Measurements from ENCODE around the genes ANKS6, NR4A3 and MSANTD3.

- RRBS = 26% methylated on average over 52 of the region's 83 CpGs
Observed at GRCh38 chr9:97854307-97854826, 1.3 kb downstream of the FOXE1 start.

GRCh38 chr9:97918366-97919071, 3.8 kb downstream of the TRMO start:
- RRBS = no CpG with 5 or more reads among the region's 6 CpGs

DNA sequence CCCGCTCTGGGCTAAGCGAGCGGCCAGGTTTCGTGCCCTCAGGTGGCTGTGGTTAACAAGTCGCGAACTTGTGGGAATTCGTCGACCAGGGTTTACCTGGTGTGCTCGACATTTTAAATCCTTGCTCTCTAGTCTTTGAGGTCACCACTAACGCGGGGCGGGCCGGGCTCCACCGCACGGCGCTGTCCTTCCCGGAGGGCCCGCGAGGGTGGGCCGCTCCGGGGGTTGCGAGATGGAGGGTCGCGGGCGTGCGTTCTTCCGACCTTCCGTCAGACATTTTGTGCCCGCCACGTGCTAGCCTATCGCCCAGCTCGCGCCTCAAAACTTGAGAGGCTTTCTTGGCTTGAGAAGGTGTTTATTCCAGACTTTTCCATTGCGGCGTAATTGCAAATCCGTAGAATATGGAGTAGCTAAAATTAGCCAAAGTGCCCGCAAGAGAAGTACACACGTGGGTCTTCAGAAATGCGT, 2.1 kb downstream of the ANP32B start:
- RRBS = no CpG with 5 or more reads among the region's 39 CpGs

DNA sequence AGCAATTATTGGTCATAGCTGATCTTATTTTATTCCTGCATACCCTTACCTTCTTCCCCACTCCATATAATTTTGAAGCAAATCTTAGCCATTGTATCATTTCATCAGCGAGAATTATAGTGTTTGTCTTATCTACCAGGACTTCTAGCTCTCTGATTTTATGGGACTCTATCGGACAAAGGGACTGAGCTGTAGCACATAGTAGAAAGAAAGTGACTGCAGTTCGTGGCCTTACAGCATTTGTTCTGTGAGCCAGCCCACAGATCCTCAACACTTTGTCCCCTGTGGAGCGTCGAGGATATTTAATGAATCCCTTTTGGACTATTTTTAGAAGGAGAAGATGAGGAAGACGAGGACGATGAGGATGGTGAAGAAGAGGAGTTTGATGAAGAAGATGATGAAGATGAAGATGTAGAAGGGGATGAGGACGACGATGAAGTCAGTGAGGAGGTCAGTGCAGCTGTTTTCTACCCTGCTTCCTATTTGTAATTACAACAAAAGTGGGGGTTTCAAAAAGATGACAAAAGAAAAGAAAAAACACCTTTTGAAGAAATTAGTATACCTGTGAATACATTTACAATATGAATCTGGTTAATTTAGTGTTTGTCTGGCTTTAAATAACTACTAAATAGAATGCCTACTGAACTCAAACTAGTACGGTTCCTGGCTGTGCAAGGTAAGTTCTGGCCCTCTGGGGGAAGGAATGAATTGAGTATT, 28.0 kb downstream of the ANP32B start:
- RRBS = no CpG with 5 or more reads among the region's 10 CpGs

- RRBS = 88% methylated on average over 18 of the region's 97 CpGs
Observed at GRCh38 chr9:98087155-98088343, 31.0 kb downstream of the NANS start.

DNA sequence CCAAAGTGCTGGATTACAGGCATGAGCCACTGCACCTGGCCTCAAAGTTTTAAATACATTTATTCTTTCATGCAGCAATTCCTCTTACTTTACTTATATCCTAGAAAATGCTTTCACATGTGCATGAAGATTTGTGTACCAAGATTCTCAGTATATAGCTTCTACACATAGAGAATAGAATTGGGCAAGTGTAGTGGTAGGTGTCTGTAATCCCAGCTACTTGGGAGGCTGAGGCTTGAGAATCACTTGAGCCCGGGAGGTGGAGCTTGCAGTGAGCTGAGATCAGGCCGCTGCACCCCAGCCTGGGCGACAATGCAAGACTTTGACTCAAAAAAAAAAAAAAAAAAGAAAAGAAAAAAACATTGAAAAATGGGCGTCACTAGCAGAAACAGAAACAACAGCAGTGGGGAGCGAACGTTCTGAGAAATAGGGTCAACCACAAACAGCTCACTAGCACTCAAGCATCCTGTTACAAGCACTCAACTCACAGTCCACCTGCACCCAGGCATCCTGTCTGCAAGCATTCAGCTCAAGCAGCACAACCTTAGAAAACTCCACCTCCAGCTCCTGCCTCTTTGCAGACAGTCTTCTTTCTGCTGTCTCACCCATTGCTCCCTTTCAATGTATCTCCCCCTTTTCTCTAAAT, 17.2 kb downstream of the TRIM14 start:
- RRBS = no CpG with 5 or more reads among the region's 6 CpGs

GRCh38 chr9:98176567-98177002, 15.9 kb downstream of the CORO2A start:
- RRBS = no CpG with 5 or more reads among the region's 4 CpGs

DNA sequence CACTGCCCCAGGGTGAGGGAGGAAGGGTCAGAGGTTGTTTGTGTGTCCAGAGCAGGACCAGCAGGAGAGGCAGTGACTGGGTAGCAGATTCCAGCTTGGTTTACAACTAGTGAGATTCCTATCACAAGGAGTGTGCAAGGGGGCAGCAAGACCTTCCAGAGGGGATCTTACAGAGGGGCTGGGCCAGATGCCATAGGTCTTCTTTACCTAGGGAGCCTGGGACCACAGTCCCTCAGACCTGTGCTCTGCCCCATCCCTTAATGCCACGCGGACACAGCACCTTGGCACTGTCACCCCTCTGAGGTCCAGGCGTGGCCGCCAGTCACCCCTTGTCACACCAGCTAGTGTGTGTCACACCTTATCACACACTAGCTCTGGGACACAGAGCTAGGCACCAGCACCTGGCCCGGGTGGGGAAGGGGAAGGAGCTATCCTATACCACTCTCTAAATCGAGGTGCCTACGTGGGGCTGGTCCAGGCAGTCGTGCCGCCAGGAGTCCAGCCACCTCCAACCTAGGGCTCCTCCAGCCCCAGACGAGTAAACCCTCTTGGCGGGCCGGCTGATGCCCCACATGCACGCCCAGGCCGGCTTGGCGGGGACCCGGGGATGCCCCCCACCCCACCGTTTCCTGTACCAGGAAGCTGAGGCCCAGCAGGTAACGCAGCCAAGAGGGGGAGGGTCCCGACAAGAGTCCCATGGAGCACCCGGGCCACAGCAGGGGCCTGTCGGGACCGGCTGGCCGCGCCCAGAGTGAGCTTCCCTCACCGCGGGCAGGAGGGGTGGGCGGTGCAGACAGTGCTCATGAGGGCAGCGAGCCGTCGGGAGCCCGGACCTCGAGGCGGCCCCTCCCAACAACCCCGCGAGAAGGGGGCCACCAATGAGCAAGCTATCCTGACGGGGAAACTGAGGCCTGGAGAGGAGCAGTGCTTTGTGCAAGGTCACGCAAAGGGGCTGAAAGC, 687 bp downstream of the CORO2A start:
- RRBS = 11% methylated on average over 12 of the region's 37 CpGs

- RRBS = no CpG with 5 or more reads among the region's 7 CpGs
Observed at GRCh38 chr9:98243733-98244303, 11.6 kb downstream of the TBC1D2 start.

GRCh38 chr9:98795981-98797261, at the start of gene ANKS6:
Gene ANKS6, minus strand, starts transcription at chr9:98796555.
- RRBS = 2% methylated on average over 53 of the region's 139 CpGs

- RRBS = no CpG with 5 or more reads among the region's 9 CpGs
Observed at GRCh38 chr9:99071169-99071916, 33.6 kb upstream of the TGFBR1 start.

GRCh38 chr9:99360048-99360530, 138.0 kb downstream of the SEC61B start:
- RRBS = no CpG with 5 or more reads among the region's 3 CpGs

DNA sequence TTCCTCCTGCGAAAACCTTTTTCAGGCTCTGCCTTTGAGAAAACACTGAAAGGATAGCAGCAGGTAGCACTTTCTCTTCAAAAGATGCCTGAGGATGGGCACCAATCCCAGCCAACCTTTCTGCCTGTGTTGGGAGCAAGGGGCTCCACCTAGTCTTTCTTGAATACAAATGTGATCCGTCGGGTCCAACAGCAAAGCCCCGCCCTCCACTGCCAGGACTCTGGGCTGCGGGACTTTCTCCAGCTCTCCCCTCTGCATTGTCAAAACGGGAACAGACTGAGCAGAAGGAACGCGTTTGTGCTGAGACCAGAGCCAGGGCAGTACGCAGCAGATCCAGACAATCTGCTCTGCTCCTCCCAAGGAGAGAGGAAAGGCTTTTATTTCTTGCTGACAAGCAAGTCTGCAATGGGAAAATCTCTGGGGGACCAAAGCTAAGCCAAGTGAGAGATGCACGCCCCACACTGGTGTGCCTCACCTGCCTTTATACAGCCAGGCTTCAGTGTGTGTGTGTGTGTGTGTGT, 139.8 kb downstream of the SEC61B start:
- RRBS = no CpG with 5 or more reads among the region's 10 CpGs

- RRBS = no CpG with 5 or more reads among the region's 1 CpG
Observed at GRCh38 chr9:99590767-99591402, 230.8 kb upstream of the NR4A3 start.

DNA sequence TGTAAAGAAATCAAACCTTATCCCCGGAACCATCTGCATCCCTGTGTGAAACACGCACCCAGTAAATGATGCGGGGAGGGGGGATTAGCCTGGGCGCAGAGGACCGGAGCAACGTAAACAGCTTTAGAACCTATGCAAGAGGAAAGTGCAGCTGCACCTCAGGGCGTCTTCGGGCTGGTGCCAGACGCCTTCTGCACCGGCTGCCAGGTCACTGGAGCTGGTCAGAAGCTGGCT, 593 bp upstream of the NR4A3 start:
- RRBS = 1% methylated on average over 10 of the region's 10 CpGs

DNA sequence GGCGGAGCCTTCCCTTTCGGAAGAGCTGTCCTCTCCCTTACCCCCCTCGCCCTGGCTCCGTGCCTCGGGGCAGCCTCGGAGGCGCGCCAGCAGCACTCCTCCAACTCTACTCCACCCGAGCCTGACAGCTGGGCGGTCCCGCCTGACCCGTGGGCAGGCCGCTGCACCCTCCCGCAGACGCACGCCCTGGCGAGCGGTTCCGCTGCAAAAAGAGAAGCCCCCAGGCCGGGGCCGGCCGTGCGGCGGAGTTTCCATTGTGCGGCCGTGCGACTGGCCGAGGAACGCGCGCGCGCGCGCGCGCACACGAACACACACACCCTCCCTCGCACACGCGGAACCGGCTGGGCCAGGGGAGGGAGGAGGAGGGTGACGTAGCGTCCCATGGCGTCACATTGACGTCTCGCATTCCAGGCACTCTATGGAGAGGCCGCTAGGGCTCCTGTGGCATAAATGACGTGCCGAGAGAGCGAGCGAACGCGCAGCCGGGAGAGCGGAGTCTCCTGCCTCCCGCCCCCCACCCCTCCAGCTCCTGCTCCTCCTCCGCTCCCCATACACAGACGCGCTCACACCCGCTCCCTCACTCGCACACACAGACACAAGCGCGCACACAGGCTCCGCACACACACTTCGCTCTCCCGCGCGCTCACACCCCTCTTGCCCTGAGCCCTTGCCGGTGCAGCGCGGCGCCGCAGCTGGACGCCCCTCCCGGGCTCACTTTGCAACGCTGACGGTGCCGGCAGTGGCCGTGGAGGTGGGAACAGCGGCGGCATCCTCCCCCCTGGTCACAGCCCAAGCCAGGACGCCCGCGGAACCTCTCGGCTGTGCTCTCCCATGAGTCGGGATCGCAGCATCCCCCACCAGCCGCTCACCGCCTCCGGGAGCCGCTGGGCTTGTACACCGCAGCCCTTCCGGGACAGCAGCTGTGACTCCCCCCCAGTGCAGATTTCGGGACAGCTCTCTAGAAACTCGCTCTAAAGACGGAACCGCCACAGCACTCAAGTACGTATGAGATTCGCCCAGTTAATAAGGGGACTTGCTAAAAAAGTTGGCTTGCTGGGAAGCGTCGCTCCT, at the start of gene NR4A3:
NR4A3 (plus strand) TSS at position 477 of the 1,071 bp plus-strand sequence.
- RRBS = 2% methylated on average over 7 of the region's 102 CpGs

DNA sequence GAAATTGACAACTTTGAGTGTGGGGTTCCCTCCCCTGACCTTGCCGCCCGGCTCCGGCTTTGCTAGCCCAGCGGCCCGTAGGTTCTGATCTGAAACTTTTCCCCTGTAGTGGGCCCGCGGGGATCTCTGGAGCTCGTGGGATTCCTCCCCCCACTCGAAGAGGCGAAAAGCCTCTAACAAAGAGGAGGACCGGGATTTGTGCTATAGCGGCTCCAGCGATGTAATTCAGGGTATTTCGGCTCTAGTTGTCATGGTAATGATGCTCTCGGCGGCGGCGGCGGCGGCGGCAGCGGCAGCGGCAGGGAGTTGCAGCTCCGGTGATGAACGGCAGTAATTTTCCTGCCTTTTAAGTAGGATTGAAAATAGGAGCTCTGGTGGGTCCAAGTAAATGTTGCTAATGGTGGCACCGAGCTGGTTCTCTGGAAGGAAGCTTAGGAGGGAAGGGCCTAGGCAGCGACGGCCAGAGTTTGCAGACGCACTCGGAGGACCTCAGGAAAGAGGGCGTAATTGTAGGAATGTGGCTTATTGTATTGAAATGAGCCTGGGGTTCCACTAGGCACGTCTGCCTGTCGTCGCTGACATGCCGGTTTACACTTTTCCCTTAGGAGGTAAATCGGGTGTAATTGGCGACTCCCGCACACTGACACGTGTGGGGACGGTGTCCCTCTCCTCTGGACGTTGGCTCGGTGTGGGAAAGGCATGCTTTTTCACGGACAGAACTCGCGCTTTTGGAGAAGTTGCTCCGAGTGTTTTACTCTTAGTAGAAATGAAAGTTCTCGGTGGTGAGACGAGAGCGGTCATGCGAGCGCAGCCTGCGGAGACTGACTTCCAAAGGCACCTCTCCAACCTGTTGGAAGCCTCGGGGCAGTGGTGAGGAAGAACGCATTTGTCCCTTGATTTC, 1.0 kb downstream of the NR4A3 start:
- RRBS = no CpG with 5 or more reads among the region's 54 CpGs

DNA sequence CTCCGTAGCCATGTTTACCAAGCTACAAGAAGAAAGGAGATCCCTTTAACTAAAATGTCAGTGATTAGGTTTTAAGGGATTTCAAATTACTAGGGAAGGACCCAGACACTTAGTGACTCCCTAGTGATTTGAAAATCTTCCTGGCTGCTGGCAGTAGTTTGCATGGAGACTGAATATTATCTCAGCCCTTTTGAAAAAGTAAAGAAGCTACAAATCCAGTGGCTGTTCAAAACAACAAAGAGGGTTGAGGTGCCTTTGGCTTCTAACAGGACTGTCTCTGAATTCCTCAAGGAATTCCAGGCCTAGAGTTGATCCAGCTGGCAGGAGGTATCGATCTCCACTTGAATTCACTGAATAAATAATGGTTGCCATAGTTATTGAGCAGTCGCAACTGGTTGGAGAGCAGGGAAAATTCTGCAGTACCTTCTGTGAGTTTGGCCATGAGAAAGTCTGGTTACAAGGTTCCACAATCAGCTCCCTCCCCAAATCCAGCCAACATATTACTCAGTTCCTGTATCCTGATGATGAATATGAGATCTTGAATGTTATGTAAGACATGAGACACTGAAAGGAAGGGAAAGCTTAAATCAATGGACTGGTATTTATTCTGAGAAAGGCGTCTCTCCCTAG, 37.7 kb downstream of the NR4A3 start:
- RRBS = no CpG with 5 or more reads among the region's 4 CpGs

- RRBS = 1% methylated on average over 72 of the region's 117 CpGs
Observed at GRCh38 chr9:100426792-100427699, at the start of gene MSANTD3. Gene MSANTD3, plus strand, starts transcription at chr9:100427143.

GRCh38 chr9:101062662-101063245, 34.2 kb downstream of the PLPPR1 start:
- RRBS = no CpG with 5 or more reads among the region's 2 CpGs

Data from SK-N-MC (cell line).